Measurements from ENCODE around the genes SPATA7 and KCNK13.

- RRBS, result 2% methylated on average over 13 of the region's 55 CpGs
Measured at GRCh38 chr14:88385045-88386214, at the start of gene SPATA7. TSS of gene SPATA7 (plus strand) at chr14:88385657.

- RRBS, result no CpG with 5 or more reads among the region's 2 CpGs
Measured at GRCh38 chr14:88542943-88543483, 11.8 kb downstream of the PTPN21 start.

- RRBS, result no CpG with 5 or more reads among the region's 30 CpGs
Measured at GRCh38 chr14:88550129-88550665, 4.6 kb downstream of the PTPN21 start.

GRCh38 chr14:88550923-88551847, 3.6 kb downstream of the PTPN21 start:
- RRBS, result 65% methylated on average over 18 of the region's 50 CpGs

GRCh38 chr14:88551848-88552523, 2.8 kb downstream of the PTPN21 start:
- RRBS, result 43% methylated on average over 5 of the region's 29 CpGs

GRCh38 chr14:89294019-89294725, 122.9 kb downstream of the FOXN3 start:
- RRBS, result no CpG with 5 or more reads among the region's 11 CpGs

DNA sequence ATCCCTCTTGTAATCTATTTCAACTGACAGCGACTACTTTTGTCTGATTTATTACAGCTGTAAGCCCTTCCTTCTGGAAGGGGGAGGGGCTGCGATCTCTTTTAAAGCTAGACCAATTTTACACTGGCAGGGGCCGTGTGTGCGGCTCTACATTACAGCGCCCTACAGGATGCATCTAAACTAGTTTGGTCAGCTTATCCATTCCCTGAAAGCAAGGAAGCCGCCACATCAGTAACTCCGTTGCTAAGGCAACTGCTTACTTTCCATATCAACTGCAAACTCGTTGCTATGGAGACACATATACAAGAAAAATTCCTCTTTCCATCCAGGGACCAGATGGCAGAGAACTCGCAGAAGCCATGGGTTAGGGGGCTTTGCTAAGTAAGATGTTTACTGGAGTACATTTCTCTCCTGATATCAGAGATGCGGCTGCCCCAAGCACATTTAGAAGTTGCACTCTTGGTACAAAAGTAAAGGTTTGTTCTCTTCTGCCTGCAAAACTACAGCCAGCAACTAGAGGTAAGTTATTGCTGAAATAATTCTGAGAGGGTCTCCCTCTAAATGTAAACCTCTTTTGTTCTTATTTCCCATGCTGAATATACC, 17.3 kb downstream of the FOXN3 start:
- RRBS, result no CpG with 5 or more reads among the region's 10 CpGs

GRCh38 chr14:89616862-89617141, 199.8 kb upstream of the FOXN3 start:
- RRBS, result no CpG with 5 or more reads among the region's 4 CpGs

DNA sequence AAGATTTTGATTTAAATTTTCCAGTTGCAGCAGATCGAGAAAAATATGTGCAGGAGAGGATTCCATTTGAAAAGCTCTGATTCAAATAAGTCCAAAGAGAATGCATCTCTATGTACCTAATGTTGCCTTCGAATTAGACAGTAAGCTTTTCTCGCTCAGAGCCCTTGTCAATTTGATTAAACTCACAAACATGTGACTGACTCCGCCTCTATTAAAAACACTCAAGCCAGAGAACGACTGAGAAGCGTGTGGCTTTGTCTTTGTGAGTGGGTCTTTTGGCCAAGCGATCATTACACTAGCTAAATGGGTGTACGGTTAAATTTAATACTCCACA, 253.9 kb downstream of the EFCAB11 start:
- RRBS, result no CpG with 5 or more reads among the region's 8 CpGs

DNA sequence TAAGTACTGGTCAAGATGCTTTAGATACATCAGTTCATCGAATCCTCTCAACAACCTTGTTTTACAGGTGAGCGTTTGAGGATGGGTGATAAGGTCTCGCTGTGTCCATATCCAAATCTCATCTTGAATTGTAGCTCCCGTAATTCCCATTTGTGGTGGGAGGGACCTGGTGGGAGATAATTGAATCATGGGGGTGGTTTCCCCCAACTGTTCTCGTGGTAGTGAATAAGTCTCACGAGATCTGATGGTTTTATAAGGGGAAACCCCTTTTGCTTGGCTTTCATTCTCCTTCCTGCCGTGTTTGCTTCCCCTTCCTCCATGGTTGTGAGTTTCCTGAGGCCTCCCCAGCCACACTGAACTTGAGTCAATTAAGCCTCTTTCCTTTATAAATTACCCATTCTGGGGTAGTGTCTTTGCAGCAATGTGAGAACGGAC, 234.6 kb downstream of the EFCAB11 start:
- RRBS, result no CpG with 5 or more reads among the region's 8 CpGs

GRCh38 chr14:89792543-89792856, 162.0 kb downstream of the EFCAB11 start:
- RRBS, result no CpG with 5 or more reads among the region's 4 CpGs

GRCh38 chr14:89813711-89814258, 140.7 kb downstream of the EFCAB11 start:
- RRBS, result no CpG with 5 or more reads among the region's 13 CpGs

DNA sequence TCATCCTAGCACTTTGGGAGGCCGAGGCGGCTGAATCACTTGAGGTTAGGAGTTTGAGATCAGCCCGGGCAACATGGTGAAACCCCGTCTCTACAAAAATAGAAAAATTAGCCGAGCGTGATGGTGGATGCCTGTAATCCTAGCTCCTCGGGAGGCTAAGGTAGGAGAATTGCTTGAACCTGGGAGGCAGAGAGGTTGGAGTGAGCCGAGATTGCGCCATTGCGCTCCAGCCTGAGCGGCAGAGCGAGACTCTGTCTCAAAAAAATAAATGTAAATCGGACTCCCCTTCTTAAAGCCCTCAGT, 865 bp downstream of the TDP1 start:
- RRBS, result no CpG with 5 or more reads among the region's 13 CpGs

DNA sequence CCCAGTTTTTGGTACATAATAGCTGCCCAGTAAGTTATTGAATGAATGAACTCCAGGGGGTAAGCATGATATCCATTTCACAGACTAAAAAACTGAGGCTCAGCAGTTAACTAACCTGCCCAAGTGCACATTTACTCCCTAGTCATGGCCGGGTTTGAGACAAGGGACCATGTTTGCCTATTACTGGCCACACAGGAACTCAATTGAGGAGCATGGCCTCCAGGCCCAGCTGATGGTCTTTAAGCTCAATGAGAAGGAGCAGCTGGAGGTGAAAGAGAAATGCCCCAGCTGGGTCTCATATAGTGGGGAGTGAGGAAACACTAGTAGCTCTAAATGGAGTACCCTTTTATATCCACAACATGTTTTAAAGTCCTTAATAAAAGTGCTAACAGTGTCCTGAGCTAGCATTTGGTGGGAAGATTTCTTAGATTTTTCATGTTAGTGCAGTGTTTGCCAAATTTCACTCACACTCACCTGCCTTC, 1.6 kb downstream of the TDP1 start:
- RRBS, result no CpG with 5 or more reads among the region's 1 CpG

DNA sequence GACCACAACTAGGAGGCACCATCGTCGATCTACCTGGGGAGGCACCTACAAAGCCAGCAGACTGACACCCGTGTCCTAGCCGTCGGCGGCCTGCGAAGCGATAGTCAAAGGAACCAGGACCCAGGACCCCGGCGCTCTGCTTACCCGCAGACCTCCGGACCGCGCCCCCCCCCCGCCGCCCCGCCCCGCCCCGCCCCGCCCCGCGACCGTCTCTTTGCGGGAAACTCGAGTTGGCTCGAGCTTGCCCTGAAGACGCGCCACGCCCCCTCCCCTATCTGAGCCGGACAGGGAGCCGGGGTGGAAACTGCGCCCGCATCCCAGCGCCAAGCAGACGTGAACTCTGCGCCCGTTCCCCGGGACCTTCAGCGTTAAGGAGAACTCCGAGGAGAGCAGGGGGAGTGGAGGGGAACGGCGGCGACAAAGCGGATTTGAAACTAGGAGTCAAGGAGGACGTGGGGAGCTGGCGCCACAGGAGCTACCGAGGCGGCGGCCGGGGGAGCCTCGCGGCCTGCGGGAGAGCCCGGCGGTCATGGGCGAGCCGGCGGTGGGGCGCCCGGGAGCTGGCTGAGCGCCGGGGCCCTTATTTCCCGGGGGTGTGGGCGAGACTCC, at the start of gene KCNK13:
Gene KCNK13 (plus strand): TSS at position 447 of the 609 bp plus-strand sequence.
- RRBS, result 5% methylated on average over 8 of the region's 64 CpGs

- RRBS, result no CpG with 5 or more reads among the region's 6 CpGs
Measured at GRCh38 chr14:90288708-90288993, 32.3 kb downstream of the PSMC1 start.

- RRBS, result no CpG with 5 or more reads among the region's 6 CpGs
Measured at GRCh38 chr14:90292273-90292714, 35.9 kb downstream of the PSMC1 start.

GRCh38 chr14:90517694-90517946, 120.8 kb downstream of the CALM1 start:
- RRBS, result no CpG with 5 or more reads among the region's 5 CpGs

DNA sequence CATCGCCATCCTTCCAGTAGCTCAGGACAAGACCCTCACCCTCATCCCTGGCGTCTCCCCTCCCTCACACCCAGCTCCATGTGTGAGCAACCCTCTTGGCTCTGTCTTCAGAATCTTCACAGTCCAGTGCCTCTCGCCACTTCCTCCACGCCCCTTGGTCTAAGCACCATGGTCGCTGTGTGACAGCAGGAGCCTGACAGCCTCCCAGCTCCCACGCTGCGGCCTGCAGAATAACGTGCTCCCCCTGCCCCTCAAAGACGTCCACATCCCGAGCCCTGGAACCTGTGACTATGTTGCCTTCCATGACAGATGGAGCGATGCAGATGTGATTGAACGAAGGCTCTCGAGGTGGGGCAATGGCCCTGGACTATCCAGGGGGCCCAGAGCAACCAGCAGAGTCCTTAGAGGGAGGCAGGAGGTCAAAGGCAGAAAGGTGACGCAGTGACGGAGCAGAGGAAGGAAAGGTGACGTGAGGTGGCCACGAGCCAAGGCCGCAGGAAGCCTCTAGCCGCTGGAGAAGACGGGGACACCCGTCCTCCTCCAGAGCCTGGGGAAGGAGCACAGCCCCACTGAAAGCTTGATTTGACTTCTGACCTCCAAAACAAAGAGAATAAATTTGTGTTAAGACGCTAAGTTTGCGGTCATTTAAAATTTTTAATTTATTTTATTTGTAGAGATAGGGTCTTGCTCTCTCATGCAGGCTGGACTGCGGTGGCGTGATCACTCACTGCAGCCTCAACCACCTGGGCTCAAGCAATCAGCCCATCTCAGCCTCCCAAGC, 139.9 kb downstream of the CALM1 start:
- RRBS, result no CpG with 5 or more reads among the region's 25 CpGs